ENCODE data around the genes SLC25A22, PNPLA2 and CD151.

DNA sequence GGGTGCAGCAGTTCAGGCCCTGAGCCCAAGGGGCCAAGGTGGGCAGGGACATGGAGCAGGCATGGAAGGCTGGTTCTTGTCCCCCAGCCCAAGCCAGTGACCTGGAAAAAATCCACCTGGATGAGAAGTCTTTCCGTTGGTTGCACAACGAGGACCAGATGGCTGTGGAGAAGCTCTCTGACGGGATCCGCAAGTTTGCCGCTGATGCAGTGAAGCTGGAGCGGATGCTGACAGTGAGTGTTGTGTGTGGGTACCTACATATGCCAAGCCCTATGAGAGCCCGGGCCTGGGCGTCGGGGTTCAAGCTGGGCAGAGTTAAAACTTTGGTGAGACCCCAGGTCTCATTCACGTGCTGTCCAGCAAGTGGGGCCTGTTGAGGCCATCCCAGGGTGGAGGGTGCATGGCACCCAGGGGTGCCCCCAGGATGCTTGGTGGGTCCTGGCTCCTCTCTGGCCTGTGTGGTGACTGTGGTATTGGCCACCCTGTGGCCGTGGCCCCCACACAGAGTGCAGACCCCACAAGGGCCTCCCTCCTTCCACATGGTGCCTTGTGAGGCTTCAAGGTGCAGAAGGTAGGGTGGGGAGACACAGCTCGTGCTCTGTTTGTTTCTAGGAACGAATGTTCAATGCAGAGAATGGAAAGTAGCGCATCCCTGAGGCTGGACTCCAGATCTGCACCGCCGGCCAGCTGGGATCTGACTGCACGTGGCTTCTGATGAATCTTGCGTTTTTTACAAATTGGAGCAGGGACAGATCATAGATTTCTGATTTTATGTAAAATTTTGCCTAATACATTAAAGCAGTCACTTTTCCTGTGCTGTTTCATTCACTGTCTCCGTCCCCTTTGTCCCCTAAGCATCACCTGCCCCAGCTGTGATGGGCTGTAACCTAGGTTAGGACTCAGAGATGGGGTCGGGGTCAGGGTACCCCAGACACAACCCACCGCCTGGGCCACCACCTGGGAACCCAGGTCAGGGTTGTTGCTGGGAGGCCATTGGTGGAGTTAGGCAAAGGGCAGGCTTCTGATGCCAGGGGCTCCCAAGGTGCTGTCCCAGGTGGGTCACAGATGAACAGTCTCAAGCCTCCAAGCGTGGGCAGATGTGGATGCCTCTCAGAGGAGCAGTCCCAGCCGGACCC, 12.7 kb downstream of the GATD1 start:
- PRO-cap = no peak

GRCh38 chr11:782427-782715, 5.1 kb upstream of the GATD1 start:
- PRO-cap = no peak

DNA sequence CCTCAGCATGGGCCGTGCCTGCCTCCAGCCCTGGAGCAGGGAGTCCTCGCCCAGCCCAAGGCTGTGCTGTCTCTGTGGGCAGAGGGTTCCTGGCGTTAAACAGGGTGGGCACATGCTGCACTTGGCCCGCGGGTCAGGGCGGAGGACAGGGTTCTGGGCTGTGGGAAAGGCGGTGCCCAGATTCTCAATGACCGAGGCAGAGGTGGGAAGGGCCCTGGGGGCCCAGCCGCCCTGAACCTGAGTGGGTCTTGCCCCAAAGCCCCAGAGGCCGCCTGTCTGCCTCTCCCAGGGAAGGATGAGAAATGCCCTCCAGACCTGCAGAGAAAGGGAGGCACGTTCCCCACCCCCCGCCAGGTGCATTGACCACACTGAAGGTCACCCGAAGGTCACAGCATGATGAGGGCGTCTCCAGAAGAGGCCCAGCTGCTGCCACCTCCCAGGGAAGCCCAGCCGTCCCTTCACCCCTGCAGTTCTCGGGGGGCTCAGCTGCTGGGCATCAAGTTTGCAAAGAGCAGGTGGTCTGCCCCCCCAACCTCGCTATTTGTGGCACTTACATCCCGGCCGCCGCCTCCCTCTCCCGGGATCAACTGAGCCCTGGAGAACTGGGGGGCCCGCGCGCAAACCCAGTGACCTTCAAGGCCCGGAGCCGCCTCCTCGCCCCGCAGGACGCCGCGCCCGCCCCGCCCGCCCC, 431 bp downstream of the CEND1 start:
- PRO-cap = no peak

DNA sequence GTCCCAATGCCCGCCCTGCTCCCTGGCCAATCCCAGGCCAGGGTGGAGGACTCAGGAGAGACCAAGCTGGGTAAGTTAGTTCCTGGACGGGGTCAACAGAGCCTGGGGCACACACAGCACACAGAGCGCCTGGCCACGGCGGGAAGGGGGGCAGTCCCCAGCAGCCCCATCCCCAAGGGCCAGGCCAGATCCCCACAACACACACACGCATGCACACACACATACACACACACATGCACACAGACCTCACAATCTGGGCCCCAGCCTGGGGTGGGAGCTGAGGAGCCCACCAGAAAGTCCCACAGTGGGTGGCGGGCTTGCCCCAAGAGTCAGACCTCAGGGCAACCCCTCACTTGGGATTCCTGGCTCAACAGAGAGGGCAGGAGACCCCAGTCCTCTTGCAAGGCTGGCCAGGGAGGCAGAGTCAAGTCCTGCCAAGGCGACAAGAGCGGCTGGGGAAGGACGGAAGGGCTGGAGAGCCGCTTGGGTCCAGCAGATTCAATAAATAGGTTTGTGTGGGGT, 1.2 kb upstream of the CEND1 start:
- PRO-cap = no peak

DNA sequence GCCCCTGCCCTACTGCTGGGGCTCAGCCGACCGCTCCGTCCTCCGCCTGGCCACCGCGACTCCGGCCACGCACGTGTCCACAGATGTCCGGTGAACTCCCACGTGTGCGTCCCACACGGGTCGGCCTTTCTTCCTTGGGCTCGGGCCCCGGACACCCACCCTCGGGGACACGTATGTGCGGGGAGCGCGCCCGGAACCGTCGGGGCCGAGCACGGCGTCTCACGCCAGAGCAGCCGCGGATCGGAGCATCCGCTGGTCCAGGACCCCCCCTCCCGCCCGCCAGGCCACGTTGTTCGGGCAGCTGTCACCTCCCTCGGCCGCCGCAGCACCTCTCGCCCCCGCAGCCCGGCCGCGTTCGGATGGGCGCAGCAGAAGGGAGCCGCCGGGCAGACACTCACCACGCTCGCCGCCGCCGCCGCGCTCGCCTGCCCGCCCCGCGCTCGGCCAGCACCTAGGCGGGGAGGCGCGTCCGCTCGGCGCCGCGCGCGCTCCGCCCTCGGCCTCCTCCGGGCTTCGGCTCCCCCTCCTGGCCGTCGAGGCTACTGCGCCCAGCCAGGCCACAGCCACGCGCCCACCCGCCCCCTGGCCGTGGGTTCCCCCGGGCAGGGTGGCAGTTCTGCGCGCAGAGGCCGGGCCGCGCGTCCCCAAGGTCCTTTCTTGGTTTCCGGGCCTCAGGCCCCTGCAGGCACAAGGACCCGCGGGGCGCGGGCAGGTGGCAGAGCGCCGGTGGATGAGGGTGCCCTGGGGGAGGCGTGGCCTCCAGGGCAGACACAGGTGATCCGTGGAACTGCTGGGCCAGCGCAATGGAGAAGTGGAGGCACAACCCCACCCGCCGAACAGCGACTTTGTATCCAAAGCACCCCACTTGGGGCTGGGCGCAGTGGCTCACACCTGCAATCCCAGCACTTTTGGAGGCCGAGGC, at the start of gene SLC25A22:
Gene SLC25A22 (minus strand): TSS at position 463 of the 922 bp plus-strand sequence.
- PRO-cap = unidirectional peak, minus-strand start at position 446 of the sequence

DNA sequence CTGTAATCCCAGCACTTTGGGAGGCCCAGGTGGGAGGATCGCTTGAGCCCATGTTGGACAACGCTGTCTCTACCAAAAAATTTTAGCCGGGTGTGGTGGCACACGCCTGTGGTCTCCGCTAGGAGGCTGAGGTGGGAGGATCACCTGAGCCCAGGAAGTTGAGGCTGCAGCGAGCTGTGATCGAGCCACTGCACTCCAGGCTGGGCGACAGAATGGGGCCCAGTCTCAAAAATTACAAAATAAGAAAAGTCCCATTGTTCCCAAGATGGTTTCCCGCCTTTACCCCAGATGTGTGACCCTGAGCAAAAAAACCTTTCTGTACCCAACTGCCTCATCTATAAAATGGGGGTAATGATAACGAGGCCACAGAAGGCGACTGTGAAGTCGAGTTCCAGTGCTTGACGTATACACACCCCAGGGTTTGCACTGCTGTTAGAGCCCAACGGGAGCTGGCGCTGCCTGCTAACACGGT, 1.3 kb upstream of the RPLP2 start:
- PRO-cap = no peak

- PRO-cap = unidirectional peak, plus-strand start at chr11:818886
Observed at GRCh38 chr11:818479-819508, at the start of gene PNPLA2. Gene PNPLA2, plus strand, starts transcription at chr11:818914.

GRCh38 chr11:823681-824006, 4.1 kb upstream of the CRACR2B start:
- PRO-cap = no peak

GRCh38 chr11:832410-833307, at the start of gene CD151:
Gene CD151, plus strand, starts transcription at chr11:832952.
- PRO-cap = bidirectional peak, plus-strand start at chr11:832952, minus-strand start at chr11:832883; bidirectional peak, plus-strand start at chr11:833263, minus-strand start at chr11:833137

GRCh38 chr11:840196-840808, 2.0 kb downstream of the POLR2L start:
- PRO-cap = no peak

GRCh38 chr11:864475-865432, 22.1 kb downstream of the TSPAN4 start:
- PRO-cap = no peak

DNA sequence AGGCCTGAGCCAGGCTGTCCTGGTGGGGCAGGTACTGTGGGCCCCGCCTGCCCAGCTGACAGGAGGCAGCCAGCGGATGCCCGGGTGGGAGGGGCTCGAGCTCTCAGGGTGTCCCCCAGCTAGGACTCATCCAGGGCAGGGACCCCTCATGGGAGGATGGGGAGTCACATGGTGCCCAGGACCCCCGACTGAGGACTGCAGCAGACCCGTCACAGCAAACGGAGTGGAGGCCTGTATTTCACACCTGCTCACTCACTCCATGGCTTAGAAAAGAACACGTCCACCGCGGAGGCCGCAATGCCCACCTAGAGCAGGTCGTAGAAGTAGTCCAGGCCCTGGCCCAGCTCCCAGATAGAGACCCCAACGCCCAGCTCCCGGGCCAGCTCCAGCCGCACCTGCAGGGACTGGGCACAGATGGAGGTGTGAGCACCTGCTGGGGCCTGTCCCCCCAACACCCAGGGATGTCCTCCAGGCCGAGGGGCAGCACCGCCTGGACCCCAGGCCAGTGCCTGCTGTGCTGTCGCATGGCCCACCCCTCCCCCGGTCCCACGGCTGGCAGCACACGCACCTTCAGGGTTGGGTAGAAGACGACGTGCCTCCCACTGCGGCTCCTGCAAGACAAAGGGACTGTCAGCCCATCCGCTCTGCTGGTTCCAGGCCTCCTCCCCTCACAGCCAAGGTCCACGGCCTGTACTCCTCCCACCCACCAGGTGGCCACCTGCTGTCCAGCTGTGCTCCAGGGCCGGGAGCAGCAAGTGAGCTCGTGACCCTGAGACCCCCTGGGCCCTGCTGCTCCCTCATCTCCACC, 27.1 kb downstream of the TSPAN4 start:
- PRO-cap = no peak

- PRO-cap = no peak
Observed at GRCh38 chr11:955279-956226, 29.9 kb downstream of the AP2A2 start.

GRCh38 chr11:981772-982242, 54.7 kb downstream of the MUC6 start:
- PRO-cap = no peak

DNA sequence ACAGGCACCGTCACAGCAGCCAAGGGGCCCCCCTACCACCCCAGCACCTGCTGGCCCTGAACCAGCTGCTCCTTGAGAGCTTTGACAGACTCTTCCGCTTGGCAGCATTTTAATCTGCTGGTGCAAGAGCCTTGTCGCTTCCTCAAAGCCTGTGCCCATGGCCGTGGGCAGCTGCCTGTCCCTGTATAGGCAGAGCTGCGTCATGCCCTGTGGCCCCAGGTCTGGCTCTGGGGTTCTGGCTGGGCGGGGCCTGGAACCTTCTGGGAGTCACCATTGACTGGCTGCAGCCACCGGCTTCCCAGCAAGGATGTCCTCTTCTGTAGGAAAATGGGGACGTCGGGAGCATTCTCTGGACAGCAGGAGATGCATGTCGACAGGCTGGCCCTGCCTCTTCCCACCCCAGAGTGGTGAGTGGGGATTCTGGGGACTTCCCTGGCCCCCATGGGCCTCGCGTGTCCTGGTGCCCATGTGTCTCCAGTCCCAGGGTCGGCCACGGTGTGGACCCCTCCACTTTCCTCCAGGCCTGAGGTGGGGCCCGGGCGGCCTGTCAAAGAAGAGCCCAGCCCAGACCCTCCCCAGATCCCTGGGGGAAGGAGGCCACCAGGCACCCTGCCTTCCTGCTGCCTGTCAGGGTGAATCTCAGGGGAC, 13.2 kb upstream of the MUC6 start:
- PRO-cap = no peak

DNA sequence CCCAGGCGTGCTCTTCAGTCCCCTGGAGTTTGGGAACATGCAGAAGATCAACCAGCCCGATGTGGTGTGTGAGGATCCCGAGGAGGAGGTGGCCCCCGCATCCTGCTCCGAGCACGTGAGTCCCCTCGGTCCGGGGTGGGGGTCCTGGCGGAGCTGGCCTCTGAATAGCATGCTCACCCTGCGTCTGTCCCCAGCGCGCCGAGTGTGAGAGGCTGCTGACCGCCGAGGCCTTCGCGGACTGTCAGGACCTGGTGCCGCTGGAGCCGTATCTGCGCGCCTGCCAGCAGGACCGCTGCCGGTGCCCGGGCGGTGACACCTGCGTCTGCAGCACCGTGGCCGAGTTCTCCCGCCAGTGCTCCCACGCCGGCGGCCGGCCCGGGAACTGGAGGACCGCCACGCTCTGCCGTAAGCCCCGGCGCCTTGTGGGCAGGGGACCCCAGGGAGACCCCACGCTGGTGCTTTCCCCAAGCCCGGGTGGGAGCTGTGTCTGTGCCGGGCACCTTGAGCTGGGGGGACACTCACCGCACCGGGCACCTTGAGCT, 41.7 kb upstream of the MUC6 start:
- PRO-cap = no peak

DNA sequence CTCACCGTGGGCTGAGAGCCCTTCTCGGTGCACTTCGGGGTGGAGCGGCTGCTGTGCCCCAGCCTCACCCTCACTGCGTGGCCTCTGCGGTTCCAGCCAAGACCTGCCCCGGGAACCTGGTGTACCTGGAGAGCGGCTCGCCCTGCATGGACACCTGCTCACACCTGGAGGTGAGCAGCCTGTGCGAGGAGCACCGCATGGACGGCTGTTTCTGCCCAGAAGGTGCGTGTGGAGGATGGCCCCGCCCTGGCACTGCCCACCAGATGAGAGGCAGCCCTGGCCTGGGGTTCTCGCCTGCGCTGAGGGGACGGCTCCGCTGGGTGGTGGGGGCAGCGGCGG, 45.0 kb upstream of the MUC6 start:
- PRO-cap = no peak

GRCh38 chr11:1085469-1085950, 49.0 kb upstream of the MUC6 start:
- PRO-cap = no peak

- PRO-cap = no peak
Observed at GRCh38 chr11:1108304-1108808, 49.4 kb upstream of the MUC5AC start.

DNA sequence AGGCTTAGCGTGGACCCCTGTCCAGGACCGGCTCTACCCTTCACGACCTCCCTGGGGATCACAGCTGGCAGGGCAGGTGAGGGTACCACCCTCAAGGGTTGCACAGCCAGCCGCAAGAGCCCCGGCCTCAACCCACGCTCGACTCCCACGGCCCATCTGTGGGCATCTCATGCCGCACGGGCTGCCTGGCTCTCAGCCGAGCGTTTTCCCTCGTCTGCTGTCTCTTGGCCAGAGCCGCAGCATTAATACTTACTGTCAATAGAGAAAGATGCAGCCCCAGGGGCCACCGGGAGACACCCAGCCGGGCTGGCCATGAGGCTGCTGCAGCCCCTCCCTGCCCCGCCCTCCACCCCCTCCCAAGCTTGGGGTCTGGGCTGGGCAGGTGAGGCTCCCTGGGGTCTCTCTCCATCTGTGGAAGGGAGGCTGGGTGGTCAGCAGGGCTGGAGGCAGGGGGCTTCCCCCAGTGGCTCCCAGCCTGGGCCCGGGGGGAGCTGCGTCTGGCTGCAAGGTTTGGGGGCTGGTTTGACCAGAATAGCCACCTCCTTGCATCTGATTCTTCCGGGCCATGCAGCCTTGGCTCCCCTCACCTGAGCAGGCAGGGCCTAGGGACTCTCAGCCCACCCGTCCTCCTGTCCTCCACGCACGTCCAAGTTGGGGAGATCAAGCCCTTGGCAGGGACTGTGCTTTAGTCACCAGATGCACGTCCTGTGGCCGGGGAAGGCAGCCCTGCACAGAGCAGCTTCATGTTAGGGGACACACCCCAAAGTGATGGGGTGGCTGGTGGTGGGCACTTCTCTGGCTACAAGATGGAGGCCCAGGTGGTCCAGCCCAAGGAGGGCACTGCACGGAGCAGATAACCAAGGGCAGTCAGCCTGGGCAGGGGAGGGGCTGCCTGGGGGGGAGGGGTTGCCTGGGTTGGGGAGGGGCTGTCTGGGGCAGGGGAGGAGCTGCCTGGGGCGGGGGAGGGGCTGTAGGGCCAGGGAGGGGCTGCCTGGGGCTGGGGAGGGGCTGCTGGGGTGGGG, 1.0 kb downstream of the MUC5B start:
- PRO-cap = no peak